Paraaortic lymph node (tissue), 1 donor: ENCODE data around the gene PLEKHH1.

DNA sequence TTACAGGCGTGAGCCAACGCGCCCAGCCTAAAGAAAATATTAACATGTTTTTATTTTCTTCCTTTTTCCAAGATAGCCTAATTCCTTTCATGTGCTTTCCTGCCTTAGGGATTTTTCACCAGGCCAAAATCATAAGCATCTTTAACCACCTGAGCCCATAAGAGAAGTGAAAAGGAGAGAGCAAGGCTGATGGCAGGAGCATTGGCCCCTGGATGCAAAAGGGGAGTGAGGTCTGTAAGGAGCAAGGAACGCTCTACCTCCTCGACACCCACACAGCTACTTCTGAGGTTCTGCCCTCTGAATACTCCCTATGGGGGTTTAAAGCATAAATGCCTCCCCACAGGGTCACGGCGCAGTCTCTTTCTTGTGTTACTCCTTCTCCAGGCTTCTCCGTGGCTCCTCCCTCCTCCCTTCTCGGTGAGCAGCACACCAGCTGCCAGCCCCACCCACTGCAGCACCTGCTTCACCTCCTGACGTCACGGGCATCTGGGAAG is 67.4 kb downstream of the SPTB start:
- PRO-cap: no peak

DNA sequence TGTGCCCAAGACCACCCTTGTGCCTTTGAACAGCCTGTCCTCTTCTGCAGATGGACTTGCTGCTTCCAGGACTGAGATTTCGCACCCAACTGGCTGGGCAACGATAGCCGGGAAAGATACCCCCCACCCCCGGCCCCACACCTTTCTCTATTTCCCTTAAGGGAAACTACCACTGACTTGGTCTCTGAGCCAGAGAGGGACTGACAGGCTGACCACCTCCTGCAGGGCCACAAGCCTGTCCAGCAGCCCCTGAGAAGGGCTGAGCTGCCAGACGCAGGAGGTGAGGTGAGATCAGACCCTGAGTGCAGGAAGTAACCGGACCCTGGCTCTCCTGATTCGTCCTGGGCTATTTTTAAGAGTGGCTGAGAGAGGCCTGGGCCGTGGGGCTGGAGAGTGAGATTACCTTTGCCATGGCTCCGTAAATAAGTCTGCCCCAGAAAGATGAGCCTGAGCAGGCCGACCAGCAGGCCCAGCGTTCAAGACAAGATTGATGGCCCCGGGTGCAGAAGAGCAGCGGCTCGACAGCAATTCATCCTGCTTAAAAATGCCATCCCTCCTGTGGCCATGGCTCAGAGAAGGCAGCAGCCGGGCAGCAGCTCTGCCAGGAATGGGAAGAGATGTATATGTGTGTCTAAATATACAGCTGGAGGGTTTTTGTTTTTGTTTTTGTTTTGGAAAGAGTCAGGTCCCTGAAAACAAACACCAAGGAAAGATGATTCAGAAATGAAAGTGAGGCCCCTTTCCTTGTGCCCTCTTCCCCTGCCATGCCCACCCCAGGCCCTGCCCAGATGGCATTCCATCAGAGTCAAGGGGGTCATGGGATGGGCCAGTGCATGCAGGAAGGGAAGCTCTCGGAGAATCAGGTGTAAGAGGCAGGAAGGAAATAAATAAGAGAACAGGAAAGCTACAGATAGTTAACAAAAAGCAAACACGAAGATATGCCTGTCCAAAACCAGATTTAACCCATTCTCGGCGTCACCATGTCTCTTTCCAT is 54.1 kb downstream of the SPTB start:
- PRO-cap: no peak

DNA sequence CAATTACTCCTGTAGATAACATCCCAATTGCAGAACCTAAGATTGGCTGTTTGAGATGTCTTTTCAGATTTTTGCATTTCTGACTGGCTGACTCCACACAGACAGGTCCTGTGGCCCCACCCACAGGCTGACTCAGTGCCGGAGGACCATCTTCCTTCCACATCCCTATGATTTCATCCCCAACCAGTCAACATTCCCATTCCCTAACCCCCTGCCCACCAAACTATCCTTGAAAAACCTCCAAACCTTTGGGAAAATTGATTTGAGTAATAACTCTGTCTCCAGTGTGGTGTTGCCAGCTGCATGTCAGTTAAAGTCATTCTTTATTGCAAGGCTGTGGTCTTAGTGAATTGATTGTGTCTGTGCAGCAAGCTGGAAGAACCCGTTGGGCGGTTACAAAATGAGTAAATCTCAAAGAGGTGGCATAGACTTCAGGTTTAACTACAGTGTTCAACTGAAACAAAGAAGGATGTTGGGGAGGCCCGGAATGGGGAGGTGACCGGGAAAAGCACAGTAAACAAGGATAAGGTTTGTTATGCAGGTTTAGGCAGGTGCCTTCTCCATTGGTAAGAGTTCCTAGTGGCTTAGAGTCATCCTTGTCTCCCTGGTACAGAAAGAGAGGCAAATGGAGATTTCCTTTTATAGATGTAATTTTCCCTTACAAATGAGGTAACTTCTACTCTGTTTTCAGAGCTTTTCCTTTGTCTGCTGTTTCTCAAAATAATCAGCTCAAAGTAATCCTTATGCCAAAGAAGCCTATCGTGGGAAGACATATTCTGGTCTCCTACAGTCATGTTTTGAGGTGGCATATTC is 10.7 kb downstream of the FNTB start:
- PRO-cap: no peak

DNA sequence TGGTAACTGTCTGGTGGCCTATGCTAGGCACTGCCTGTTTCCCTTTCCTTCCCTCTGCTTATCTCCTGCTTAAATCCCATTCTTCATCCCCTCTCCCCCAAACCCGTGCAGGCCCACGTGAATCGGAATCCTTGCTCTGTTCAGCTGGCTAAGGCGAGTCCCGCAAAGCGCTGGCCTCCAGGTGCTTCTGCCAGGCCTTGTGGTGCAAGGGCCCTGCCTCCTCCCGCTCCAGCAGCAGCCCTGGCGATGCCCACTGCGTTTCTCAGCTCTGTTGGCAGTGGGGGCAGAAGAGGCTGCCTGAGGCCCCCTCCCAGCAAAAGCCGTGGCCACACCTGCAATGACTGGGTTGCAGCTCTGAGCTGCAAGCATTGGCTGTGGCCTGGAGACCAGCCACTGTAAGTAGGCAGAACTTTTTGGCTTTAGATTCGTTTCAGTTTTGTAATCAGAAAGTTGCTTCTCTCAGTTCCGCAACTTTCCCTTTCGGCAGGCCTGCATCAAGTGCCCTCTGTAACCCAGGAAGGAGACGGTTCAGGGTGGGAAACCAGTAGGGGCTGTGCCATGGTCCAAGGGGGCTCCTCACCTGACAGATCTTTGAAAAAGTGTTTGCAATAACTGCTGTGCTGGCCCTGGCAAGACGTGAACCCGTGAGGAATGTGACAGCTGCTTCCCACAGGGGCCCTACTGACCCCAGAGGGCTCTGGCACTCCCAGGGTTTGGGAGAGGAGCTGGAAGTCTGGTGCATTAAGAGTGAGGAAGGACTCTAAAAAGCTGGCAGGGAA is 54.3 kb upstream of the MAX start:
- PRO-cap: no peak

DNA sequence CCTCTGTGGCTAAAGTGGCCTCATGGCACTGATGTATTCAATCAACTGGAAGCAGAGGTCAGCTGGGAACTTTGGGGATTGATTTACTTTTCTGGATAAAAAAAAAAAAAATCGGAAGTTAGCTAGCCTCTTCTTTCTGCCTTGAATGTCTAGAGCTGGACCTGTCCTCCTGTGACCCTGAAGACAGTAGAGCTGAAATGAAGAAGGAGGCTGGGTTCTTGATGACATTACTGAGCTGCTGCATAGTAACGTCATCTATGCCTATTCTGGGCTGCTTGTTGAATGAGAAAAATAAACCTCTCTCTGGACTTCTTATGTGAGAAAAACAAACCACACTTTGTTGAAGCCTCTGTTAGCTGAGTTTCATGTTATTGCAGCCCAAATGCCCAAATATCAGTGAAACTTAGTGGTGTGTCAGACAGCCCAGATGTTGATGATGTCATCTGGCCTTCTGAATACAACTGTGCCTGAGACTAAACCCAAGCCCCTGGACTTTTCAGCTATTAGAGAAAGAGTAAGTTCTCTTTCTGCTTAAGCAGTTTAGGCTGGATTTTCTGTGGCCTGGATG is 67.0 kb upstream of the MAX start:
- PRO-cap: no peak

- PRO-cap: no peak
Observed at GRCh38 chr14:65230598-65230940, 128.3 kb upstream of the MAX start.

GRCh38 chr14:65231288-65232198 is 129.2 kb upstream of the MAX start:
- PRO-cap: no peak

GRCh38 chr14:65242795-65243316 is 140.5 kb upstream of the MAX start:
- PRO-cap: no peak

DNA sequence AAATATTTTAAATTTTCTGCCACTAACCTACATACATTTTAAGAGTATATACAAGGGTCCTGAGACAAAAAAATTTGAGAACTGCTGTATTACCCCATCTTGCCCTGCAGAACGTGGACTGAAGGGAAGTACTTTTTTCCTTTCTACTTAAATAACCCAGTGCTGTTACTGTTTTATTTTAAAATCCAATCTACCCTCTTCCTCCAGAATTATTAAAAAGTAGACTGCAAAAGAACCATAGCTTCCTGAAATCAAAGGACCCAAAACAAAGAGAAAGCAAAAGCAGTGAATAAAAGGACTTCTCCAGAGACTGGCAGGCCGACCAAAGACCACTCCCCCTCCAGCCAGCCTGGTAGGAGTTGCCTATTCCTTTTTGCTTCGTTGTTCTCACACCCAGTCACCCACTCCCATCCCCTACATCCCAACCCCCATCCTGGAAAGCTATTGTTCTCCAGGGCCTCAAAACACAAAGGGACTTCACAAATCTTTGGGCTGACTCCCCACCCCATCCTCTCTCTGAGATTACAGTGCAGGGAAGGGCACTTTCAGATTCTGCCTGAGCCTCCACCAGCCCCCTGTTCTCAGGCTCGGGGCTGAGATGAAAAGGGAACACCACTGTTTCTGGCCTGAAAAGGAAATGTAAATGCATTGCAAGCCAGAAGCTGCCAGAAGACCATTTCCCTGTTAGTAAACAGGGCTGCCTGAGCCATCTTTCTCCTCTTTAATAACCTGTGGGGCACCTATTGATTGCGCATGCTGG is 130.6 kb upstream of the FUT8 start:
- PRO-cap: no peak

DNA sequence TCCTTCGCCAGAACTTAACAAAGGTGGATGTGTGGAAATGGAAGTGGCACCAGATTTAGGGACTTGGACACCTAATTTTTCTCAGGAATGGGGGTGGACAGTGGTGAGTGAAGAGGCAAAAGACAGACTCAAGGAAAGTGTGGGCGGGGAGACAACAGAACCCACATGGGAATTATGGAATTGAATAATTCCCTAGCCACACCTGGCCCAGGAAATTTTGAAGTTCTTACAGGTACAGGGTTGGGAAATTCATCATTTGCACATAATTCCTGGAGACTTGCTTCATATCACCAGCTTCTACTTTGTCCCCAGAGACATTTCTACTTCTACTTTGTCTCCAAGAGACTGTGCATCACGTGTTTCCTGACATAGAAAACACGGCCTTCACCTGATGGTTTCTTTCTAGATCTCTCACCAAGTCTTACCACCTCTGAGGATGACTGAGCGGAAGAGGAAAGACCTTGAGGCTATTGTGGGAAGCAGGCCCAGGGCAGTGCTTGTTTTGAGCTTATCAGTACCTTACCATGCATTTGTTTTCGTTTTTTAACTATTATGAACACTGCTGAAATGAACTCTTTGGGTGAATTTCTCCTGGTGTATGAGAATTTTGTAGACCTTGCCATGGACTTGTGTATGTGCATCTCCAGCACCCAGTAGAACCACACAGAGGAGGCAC is 434.4 kb downstream of the FUT8 start:
- PRO-cap: unidirectional peak, plus-strand start at position 433 of the sequence

DNA sequence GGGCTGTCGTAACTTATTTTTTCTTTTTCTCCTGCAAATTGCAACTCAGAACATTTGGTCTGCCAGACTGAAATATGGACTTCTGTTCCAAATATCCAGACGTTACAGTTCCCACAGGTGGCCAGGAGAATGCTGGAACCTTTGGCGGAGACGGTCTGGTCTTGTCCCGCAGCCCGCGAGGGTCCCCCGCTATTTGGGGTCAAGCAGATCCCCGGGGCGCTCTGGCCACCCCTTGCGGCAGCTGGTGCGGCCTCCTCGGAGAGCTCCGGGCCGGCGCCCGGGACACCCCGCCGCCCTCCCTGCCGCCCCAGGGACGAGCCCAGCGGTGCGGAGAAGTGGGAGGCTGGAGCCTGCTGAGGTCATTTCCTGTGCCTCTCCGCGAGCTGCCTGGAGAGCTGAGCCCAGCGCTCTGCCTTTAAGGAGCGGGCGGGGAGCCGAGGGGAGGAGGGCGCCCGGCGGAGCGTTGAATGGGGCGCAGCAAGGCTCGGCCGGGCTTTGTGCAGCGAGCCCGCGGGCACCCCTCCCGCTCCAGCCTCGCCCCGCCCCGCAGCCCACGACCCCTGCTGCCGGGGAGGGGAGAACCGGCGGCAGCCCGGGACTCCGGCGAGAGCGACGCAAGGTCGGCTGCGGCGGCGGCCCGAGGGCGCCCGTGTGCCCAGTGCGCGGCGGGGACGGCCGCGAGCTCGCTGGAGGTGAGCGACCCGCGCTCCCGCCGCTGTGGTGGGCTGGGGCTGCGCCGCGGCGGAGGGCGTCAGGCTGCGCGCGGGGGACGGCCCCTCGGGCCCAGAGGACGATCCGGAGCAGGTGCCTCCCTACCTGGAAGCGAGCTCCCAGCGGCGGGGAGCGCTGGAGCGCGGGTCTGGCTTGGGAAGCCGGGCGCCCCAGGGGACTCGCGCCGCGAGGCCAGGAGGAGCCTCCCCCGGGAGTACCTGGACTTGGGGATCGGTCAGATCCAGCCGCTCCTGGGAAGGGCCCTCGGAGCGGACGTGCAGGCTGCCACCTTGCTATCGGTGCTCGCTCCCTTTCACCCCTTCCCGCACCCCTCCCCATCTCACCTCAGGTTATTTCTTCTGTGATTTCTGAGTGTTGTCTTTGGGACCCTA is at the start of gene PLEKHH1:
Gene PLEKHH1, plus strand, starts transcription at position 584 of the 1,103 bp plus-strand sequence.
- PRO-cap: bidirectional peak, plus-strand start at position 418 of the sequence, minus-strand start at position 309 of the sequence

DNA sequence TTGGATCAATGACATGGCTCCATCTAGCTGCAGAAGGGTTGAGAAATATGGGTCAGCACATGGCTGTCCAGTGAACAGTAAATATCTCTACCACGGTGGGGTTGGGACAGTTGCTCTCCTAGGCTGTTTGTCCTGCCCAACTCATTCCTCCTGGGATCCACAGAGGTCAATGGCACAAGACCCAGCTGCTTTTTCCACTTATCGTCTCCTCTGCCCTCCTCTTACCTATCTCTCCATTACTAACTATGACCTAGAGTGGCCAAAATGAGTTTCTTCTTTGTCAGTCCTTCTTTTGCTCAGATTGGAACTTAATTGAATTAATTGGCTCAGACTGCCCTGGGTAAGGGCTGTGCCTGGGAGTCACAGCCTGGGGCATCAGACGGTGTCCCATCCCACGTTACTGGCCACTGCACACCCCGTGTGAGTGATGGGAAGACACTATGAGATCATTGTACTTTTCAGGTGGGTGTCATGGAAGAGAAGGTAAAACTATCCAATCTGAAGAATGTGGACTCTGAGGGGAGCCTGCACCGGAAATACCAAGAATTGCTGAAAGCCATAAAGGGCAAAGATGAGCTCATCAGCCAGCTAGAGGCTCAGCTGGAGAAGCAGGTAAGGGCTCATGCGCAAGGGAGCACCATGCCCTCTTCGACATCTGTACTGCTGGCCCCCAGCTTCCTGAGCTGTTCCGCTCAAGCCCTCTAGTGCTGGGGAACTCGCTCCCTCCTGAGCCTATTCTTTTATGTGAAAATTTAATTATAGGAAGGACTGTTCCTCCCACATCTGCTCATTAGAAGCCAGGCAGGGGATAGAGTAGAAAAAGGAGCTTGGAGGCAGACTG is 23.9 kb downstream of the PLEKHH1 start:
- PRO-cap: no peak

DNA sequence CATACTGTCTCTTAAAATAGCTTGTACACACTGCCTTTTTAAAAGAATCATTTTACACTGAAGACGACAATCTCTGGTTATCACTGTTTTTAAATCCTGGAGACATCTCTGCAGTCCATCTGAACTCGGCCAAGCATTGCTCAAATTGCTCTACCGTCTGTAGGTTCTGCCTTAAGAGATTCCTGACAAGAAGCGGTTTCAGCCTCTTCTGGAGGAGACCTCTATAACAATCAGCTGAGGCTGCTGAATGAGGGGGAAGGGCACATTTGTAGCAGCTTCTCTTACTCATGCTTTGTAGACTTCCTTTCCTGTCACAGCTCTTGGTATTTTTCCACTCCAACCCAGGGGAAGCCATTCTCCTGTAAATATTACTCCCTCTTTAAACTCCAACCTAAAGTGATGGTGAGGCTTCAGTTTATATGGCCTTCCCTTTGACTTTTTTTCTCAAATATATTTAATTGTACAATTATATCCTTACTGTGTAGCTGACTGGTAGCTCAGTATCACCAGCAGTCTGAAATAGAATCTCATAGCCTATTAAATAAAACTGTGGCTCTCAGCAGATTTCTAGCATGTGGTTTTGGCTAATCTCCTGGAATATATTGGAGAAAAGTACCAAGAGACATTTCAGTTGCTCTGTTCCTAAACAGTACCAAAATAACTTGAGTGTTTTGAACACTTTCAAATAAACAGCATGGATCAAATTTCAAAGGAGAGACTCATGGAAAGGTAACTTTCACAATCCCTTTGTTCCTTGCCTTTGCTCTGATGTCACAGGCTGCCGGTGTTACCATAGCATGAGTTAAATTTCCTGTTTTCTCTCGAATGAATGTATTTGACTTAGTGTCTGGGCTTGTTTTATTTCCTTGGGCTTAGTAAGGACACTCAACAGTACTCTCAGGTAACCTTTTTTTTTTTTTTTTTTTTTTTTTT is 3.2 kb downstream of the ARG2 start:
- PRO-cap: no peak

DNA sequence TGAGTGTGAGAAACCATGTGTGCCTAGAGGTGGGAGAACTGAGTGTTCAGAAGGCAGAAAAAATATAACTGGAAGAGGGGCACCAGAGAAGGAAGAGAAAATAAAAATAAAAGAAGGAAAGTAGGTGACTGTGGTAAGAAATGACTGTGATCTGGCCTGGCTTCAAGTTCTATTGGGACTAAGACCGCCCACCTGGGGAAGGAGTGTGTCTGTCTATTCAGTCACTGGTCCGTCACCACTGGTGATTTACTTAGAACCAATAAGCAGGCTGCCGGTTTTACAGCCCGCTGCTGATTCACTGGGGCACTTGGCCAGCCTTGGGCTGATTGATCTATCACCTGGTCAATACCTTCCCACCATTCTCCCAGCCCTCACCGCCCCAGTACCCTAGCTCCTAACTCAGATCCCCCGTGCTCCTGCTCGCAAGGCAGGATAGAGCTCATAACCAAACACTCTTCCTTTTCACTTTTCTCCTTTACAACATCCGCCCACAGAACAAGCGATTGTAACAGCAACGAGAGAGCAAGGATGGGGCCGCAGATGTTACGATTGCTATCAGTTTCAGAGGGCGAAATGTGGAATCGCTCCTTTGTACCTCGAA is 815 bp downstream of the RDH11 start:
- PRO-cap: bidirectional peak, plus-strand start at position 290 of the sequence, minus-strand start at position 171 of the sequence; unidirectional peak, plus-strand start at position 517 of the sequence

- PRO-cap: no peak
Observed at GRCh38 chr14:67941807-67942821, 122.5 kb downstream of the RAD51B start.

DNA sequence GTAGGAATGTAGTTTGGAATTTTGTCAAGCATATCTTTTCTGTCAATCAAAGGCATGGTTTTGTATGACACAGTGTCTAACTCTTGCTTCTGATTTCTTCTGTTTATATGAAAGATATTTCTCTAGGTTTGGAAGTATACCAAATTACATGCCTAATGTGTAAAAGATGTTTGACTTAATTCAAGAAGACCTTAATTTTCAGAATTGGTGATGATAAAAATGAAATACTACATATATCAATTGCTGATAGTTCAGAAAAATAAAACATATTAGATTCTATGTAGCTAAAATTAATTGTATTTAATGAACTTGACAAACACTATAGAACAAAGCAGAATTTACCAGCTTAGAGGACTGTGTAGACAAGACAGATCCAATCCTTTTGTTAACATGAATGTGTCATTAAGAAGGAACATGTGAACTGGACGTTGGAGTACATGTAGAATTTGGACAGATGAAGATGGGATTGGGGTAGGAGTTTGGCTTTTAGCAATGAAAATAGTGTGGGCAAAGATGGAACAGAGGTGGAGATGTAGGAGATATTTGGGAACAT is 135.9 kb downstream of the RAD51B start:
- PRO-cap: no peak

- PRO-cap: no peak
Observed at GRCh38 chr14:68084939-68085601, 265.5 kb downstream of the RAD51B start.

DNA sequence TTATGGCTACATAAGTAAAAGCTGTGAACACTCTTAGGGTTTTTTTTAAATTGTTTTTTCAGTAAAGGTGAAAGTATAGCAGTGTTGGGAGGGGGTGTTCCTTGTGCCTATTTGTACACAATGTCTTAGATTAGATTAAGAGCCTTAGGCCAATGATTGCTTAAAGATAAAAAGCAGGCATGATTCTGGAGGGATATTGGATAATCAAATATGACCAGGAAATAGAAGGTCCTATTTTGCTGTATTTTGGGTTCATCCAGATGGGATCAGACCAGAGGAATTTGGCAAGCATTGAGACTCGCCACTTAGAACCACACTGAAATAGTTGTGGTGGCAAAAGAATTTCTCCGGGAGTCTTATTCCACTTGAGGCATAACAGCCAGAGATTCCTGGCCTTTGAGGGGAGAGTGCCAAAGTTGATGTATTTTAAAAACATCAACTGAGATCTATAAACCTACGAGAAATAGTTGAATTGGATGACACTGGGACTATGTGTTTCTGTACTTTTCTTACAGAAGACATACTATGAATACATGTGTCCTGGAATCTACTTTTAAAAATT is 327.2 kb downstream of the RAD51B start:
- PRO-cap: no peak

- PRO-cap: no peak
Observed at GRCh38 chr14:68229830-68230319, 410.3 kb downstream of the RAD51B start.

DNA sequence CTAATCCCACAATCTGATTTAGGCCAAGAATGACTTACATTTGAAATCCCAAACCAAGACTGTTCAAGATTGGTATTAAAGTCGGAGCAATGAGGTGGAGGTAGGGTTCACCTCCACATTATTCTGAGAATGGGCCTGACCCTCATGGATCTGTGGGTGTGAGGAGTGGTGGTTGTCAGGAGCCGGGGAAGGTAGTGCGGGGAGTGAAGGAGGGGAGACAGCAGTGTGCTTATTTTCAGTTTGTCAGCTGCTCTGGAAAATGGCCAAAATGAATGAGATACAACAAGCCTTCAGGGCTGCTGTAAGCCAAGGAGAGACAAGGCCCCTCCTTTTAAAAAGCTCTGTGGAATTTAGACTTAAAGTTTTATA is 426.1 kb downstream of the RAD51B start:
- PRO-cap: no peak